OVCAR3 (cell line): ENCODE measurements around a stretch of chr11.

- RRBS, result no CpG with 5 or more reads among the region's 11 CpGs
Measured at GRCh38 chr11:119103131-119103440, 1.4 kb upstream of the DPAGT1 start.

GRCh38 chr11:119110634-119111451, 3.7 kb downstream of the C2CD2L start:
- RRBS, result no CpG with 5 or more reads among the region's 10 CpGs

DNA sequence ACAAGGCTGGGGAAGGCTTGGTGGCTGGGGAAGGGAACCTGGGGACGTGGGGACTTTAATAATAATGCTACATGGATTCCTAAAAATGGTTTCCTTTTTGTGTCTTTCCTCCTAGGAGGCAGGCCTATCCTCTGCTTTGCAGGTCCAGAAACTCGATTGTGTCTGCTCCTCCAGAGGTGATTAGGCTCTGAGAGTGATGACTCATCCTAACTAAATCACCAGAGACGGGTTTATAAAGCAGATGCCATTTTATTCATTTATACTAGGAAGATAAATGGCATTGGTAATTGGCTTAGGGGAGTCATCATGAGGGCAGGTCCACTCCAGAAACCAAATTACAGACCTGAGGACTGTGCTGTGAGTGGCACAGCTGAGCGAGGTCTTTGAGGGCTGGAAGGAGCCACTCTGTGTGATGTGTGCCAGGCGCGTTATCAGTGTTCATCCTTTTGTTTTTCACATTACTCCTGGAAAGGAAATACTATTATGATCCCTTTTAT, 7.0 kb downstream of the NLRX1 start:
- RRBS, result no CpG with 5 or more reads among the region's 6 CpGs

- RRBS, result no CpG with 5 or more reads among the region's 5 CpGs
Measured at GRCh38 chr11:119185616-119186116, 391 bp downstream of the NHERF4 start.

DNA sequence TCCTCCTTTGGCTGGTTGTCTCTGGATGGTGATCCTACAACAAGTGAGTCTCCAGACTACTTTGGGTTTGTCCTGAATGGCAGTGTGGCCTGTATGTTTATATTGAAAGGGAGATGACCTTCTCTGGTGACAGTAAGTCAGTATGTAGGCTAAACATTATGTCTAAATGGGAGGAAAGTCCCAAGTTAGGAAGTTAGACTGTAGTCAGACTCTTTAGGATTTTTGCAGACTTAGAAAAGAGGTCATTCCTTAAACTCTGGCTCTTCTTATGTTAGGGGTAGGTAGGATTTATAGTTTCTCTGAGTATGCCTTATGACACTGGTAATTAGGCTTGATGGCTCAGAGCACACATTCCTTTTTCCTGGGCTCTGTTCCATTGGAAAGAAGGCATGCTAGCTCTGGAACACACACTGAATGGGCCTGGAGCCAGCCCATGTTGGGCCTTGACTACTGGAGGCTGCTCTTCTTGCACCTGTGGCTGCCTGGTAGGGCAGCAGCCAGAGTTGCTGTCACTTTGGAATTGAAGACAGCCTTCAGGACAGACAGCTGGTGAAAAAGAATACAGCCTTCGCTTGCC, 18.3 kb downstream of the MCAM start:
- RRBS, result no CpG with 5 or more reads among the region's 1 CpG

GRCh38 chr11:119319961-119320221, 3.0 kb upstream of the MCAM start:
- RRBS, result 97% methylated on average over 6 of the region's 7 CpGs

DNA sequence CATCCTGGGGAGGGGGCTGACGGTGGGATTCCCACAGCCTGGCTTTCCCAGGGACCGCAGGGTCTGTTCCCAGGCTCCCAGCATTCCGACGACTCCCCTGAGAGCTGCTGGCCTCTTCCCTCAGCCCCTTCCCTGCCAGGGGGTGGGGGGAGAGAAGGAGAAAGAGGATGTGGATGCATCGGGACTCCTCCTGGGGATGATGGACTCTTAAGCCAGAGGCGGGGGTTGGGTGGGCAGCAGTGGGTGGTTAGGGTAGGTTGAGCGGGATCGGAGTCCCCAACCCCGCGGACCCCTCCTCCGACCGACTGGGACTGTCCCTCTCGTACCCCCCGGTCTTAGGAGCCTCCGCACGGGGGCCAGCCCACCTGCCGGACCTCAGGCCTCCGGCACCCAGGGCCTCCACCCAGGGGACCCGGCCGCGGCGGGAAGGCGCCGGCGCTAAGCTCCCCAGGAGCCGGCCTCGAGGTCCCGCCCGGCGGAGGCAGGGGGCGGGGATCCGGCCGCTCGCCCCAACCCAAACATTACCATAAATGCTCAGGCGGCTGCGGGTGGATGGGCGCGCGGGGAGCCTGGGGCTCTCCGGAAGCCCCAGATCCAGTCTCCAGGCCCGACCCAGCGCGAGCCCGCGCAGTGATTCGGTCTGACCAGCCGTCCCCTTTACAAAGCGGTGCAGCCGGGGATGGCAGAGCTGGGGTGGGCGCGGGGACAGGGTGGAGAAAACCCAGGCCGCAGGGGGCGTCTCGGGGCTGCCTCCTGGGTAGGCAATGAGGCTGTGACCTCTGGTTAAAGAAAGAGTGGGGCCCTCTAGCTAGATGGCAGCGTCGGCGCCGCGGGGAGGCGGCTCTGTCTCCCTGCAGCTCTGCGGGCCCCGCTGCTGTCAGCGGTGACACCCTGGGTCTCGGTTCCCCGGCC, 3.9 kb upstream of the MCAM start:
- RRBS, result 86% methylated on average over 10 of the region's 65 CpGs

- RRBS, result no CpG with 5 or more reads among the region's 10 CpGs
Measured at GRCh38 chr11:119338930-119339536, 1.6 kb downstream of the C1QTNF5 start.

DNA sequence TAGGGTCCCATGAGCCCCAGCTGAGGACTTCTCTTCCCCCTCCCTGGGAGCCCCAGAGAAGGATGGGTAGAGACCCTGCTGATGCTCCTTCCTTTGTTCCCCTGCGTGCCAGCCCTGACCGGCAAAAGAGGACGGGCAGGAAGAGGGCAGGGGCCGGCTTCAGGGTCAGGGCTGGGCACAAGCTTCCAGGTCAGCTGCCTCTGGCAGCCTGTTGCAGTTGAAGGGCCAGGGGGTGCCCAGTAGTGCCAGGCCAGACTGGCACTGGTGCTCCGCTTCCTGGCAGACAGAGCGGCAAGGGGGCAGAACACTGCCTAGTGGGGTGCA, 662 bp upstream of the C1QTNF5 start:
- RRBS, result no CpG with 5 or more reads among the region's 6 CpGs

- RRBS, result no CpG with 5 or more reads among the region's 65 CpGs
Measured at GRCh38 chr11:119356075-119357159, 9.9 kb upstream of the MFRP start.

DNA sequence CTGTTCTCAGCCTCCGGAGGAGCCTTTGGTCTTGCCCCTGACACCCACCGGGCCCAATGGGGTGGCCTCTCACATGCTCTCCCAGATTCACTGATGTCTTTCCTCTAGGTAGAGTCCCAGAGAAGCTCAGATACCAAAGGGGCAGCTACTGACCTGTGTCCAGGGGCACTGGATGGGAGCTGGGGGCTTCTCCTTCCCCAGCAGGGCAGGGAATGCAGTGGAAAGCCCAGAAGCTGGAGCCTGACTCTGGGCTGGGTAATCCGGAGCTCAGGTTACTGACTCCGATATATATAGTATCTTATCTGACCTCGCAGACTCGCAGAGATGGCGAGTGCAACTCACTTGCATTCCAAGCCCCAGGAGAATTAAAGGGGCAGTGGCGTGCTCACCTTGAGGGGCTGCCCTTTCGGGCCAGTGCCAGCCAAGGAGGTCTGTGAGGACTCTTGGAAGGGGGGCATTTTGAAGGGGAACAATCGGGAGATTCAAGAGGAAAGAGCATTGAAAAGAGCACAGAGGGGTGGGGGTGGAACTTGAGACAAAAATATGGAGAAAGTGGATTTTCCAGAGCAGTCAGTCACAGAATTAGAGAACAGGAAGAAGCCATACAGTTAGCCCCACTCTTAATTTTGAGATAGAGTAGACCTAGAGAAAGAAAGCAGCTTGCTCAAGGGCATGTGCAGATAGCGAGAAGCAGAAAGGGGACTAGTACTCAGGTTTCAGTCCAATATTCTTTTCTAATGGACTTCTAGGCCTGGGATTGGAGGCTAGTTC, 2.5 kb downstream of the USP2 start:
- RRBS, result no CpG with 5 or more reads among the region's 11 CpGs

GRCh38 chr11:119432391-119433147, 9.6 kb upstream of the THY1 start:
- RRBS, result no CpG with 5 or more reads among the region's 18 CpGs

- RRBS, result no CpG with 5 or more reads among the region's 19 CpGs
Measured at GRCh38 chr11:119664008-119664807, 64.8 kb downstream of the NECTIN1 start.

DNA sequence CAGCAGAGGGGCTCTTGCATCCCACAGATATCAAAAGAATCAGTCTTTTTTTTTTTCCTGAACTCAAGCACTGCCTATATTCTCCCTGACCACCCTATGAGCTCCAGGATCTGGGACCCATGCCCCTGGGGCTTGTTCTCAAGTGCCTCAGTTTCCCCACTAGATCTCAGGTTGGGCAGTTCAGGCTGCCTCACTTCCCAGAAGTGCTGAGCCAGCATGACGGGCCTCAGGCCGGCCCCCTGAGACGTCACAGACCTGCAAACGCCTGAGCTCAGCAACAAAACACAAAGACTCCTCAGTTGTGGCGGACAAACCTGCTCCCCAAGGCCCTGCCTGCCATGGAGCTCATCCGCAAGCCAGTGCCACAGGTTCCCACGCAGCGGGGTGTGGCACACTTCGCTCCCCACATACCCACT, 45.3 kb downstream of the NECTIN1 start:
- RRBS, result no CpG with 5 or more reads among the region's 9 CpGs

- RRBS, result no CpG with 5 or more reads among the region's 8 CpGs
Measured at GRCh38 chr11:119723662-119724371, 5.2 kb downstream of the NECTIN1 start.

GRCh38 chr11:119779079-119779675, 50.2 kb upstream of the NECTIN1 start:
- RRBS, result 85% methylated on average over 4 of the region's 10 CpGs

GRCh38 chr11:120245480-120245960, 5.6 kb downstream of the POU2F3 start:
- RRBS, result no CpG with 5 or more reads among the region's 1 CpG

DNA sequence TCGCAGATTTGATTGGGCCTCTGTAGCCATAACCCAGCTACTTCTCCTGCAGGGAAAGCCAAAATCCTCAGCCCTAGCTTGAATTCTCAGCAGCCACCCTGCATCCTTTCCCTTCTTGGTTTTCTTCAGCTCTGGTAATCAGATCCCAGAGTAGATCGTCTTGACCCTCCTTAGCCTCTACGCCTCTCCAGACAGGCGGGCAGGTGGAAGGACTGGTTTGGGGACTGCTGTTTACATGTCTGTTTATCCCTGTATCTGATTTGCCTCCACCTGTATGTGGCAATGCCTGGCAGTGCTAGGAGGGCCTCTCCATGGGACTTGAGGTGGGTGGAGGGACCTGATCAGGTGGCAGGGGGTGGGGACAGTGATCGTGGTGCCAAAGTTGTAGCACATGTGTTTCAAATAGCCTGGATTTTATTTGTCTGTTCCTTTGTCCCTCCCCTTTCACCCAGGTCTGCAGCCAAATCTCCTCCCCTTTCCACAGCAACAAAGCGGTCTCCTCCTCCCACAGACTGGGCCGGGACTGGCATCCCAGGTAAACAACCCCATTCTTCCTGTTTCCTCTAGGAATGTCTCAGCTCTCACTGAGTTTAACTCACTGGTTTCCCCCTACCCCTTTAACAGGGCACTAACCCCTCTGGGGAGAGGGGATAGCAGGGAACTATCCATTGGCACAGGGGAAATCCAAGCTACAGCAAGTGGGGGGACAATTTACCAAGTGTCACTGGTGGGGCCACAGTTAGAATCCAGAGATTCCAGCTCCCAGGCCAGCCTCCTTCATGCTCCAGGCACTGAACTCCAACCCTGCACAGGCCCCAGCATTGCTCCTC, 23.1 kb upstream of the TLCD5 start:
- RRBS, result no CpG with 5 or more reads among the region's 7 CpGs

DNA sequence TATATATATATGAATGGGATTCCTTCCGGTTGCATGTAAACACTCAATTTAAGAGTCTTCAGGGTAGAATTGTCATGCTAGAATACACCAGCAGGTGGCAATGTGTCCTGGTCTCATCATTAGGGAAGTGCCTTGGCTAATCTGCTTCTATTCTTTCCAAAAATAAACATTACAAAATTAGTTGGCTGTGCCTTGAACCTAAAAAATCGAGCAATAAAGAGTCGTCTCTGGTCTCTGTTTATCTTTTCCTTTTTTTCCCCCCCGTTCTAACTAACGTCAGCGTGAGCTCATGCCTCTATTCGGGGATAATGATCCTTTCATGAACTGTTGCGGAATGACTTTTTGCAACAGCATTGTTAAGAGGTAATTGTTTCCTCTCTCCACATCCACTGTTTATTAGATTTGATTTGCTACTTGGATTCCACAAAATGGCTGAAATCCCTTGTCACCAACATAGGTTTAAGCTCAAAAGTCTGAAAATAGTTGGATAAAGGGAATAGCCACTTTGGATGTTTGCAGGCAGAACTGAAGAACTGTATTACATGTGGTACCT, 1.2 kb upstream of the ARHGEF12 start:
- RRBS, result no CpG with 5 or more reads among the region's 8 CpGs

DNA sequence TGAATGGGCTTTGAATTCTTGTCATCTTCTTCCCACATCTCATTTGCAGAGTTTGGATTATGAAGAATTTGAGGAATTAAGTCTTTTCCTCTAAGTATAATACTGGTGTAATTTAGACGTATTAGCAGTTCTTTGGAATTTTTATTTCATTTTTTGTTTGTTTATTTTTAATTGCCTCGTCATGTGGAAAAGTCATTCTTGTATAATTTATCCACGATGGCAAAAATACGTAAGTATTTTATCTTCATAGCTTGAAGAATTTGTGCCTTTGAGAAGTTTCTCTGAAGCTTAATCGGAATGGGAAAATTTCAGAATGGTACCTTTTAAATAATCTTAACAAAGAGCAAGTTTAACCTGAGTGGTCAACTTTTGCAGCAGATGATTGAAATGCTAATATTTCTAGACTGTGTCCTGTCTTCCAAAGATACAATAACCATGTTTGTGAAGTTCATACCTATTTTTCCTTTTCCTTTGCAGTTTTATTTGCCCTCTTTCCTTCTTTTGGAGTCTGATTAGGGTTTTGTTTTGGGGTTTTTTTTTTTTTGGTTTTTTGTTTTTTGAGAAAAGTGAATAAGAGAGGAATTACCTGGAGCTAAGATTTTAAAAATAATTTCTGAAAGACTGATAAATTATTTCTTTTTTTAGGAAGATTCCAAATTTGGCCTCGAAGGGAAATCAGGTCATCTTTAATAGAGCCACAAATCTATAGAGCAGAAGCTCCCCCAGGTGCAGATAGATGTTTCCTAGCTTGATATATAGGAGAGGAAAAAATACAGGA, 73.7 kb downstream of the ARHGEF12 start:
- RRBS, result no CpG with 5 or more reads among the region's 6 CpGs